Monocyte (primary cell): ENCODE measurements around a stretch of chr17.

GRCh38 chr17:82985867-82986511 lies 65.6 kb downstream of the B3GNTL1 start:
- PRO-cap, 2 experiments = no peak in any of the 2 experiments

- PRO-cap, 2 experiments = peak in 1 of 2 experiments; most common plus-strand start chr17:83087485 (in 1)
Observed at GRCh38 chr17:83087433-83087709, 8.0 kb downstream of the METRNL start.

DNA sequence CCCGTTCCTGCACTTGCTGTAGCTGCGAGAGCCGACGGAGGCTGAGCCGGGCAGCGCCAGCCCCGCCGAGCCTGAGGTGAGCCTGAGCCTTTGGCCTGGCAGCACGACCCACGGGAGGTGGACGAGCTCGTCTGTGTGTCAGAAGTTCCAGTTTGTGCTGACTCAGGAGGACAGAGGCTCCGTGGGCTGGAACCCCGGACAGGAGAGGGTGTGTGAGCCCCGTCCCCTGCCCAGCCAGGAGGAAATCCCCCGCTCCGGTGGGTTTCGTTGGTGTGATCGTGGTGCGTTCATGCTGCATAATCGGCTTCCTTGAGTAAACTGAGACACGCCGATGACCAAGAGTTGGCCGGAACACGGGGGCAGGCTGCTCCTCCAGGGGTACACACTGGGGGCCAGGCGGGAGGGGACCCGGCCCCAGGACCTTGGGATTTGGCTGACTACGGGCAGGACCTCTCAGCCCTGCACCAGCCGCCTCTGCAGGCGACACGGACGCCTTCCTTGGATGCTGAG lies 8.4 kb downstream of the METRNL start:
- PRO-cap, 2 experiments = peak in 1 of 2 experiments; most common plus-strand start position 342 of the sequence (in 1)

- PRO-cap, 2 experiments = peak in 1 of 2 experiments; most common plus-strand start chr17:83091122 (in 1)
Observed at GRCh38 chr17:83090996-83092349, 12.1 kb downstream of the METRNL start.

- PRO-cap, 2 experiments = peak in 2 of 2 experiments; most common plus-strand start chr17:83098084 (in 2)
Observed at GRCh38 chr17:83097832-83098484, 18.5 kb downstream of the METRNL start.

GRCh38 chr17:83127856-83128055 lies 48.3 kb downstream of the METRNL start:
- PRO-cap, 2 experiments = no peak in any of the 2 experiments

DNA sequence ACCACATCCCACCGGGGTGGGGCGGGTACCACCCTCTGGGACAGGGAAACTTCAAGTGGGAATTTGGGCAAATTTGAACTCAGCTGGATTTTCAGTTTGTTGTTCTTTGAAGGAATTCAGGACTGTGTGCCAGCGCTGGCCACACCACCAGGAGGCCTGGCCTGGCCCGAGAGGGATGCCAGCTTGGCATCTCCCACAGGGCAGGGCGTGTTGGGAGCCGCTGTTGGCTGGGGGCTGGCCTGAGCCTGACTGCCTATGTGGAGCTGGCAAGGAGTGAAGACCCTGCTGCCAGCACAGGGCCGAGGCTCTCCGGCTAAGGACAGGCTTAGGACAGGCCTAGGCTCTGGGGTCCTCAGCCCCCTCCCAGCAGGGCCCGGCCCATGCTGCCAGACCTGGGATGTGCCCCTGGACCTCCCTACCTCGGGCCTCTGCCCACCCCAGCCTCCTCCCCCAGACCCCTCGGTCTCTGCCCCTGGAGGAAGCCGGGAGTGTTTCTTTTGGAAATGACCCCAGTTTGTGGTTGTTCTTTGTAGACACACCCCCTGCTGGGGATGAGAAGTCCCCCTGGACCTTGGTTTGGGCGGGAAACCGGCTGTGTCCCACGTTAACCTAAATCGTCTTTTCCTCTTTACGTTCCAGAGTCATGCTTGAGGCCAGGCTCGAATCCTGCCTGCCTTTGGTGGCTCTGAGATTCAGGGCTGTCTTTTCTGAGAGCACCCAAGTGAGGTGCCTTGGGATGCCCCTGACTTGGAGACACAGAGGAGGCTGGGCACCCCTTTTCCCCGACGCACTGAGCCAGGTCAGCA lies 116.4 kb downstream of the METRNL start:
- PRO-cap, 2 experiments = peak in 1 of 2 experiments; most common minus-strand start position 291 of the sequence (in 1)

DNA sequence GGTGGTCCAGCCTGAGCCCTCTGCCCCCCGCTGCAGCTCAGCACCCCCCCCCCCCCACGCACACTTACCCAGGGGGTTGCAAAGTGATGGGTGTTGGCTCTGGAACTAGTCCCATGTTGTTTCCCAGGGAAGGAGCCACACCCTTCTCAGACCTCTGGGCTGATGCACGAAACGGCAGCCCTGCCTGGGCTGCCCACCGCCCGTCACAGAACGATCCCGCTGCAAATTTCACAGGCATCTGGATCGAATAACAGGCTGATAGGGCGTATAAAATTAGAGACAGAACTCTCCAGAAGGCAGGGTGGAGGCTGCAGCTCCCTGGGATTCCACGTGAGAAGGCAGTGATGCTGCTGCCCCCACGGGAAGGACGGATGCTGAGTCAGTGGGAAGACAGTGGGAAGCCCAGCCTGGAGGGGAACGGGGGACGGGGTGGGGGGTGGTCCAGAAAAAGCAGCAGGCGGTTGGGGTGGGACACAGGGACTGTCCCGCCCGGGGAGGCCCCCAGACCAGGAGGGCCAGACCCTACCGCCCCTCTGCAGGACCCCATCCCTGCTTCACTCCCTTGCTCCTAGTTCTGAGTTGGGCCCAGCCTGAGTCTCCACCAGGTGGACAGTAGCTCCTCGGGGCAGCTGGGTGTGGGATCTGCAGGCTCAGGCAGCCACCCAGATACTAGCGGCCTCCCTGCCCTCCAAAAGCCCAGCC lies 117.6 kb downstream of the METRNL start:
- PRO-cap, 2 experiments = peak in 1 of 2 experiments; most common minus-strand start position 558 of the sequence (in 1)